Epithelial cell of proximal tubule (primary cell): Measurements from ENCODE around the gene FRG2.

GRCh38 chr4:188400288-188401088 is 261.2 kb downstream of the TRIML1 start:
- RAMPAGE, long total RNA = no peak
- RRBS = no CpG with 5 or more reads among the region's 3 CpGs

DNA sequence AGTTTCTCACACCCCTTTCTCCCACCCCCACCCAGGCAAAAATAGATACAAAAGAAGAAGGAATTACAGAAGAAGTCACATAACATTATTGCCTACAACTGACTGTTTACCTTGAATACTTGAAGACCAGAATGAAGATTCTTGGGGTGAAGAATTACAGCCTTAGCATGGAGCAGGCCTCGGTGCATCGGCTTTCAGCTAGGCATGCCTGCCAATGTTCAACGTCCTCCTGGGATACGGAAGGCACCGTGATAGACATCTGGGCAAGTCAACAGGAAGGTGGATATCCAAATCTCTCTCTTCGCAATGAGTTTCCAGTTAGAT is 316.0 kb downstream of the TRIML1 start:
- RAMPAGE, long total RNA = no peak
- RRBS = no CpG with 5 or more reads among the region's 6 CpGs

DNA sequence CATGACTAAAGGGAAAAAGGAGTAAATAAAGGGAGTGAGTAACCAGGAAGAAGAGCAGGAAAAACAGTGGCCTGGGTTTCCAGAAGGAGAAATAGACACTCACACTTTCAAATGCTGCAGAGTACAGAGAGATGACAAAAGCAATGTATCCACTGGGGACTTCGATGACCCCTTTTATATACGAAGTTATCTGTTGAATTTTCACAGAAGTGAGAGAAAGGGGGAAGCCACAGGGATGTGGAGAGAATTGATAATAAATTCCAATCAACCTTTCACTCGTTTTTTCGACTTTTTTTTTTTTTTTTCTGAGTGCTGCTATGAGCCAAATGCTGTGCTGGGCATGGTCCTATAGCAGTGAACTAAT is 817.5 kb downstream of the TRIML1 start:
- RAMPAGE, long total RNA = no peak
- RRBS = no CpG with 5 or more reads among the region's 4 CpGs

GRCh38 chr4:189001289-189001790 is 862.1 kb downstream of the TRIML1 start:
- RAMPAGE, long total RNA = no peak
- RRBS = no CpG with 5 or more reads among the region's 6 CpGs

GRCh38 chr4:190026959-190027319 is at the start of gene FRG2:
TSS of gene FRG2 (minus strand) at chr4:190027256.
- RAMPAGE, long total RNA = no peak
- RRBS = no CpG with 5 or more reads among the region's 7 CpGs